ENCODE results near the gene SCAF11.

GRCh38 chr12:42885761-42886179 is 296.2 kb upstream of the PRICKLE1 start:
- PRO-cap: no peak
- RAMPAGE, long total RNA, 4 experiments: no peak in any of the 4 experiments

DNA sequence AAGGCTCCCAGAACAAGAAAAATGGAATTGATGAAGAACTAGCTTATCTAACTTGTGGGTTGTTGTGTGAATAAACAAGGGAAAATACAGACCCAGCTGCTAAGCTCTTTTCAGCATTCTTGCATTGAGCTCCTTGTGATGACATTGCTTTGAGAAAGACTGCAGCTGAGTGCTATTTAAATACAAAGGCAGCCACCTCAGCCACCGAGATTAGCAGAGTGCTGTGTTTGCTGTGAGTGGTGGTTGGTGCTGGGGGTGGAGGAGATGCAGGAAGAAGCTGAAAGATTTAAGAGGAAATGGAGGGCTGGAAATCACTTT is 396.0 kb upstream of the PRICKLE1 start:
- PRO-cap: no peak
- RAMPAGE, long total RNA, 4 experiments: no peak in any of the 4 experiments

GRCh38 chr12:43805339-43805591 is 852 bp downstream of the TWF1 start:
- PRO-cap: no peak
- RAMPAGE, long total RNA, 4 experiments: no peak in any of the 4 experiments

DNA sequence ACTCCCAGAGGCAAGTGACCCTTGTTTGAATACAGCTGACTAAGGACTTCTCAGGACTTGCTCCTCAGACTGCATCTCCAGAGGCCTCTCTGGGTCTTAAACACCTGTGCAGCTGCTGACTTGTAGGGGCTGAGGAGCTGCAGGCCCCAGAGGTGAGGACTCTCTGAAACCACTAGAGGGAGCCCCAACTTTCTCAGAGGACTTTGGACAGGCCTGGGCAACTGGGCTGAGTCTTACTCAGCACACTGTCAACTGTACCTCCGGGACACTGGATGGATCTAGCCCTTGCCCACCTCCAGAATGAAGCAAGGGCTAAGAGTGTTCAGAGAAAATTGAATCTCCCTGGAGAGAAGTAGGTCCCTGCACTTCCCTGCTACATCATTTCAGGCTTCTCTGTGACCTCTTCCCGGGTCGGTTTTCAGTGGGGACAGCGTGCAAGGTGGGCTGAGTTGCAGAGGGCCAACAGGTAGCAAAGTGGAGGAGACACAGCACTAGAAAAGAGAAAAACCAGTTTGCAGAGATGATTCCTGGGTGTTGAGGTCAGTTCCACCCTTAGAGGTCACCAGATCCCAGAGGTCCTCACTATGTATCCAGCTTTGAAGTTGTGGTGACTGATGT is 164.6 kb downstream of the TMEM117 start:
- PRO-cap: no peak
- RAMPAGE, long total RNA, 4 experiments: no peak in any of the 4 experiments

DNA sequence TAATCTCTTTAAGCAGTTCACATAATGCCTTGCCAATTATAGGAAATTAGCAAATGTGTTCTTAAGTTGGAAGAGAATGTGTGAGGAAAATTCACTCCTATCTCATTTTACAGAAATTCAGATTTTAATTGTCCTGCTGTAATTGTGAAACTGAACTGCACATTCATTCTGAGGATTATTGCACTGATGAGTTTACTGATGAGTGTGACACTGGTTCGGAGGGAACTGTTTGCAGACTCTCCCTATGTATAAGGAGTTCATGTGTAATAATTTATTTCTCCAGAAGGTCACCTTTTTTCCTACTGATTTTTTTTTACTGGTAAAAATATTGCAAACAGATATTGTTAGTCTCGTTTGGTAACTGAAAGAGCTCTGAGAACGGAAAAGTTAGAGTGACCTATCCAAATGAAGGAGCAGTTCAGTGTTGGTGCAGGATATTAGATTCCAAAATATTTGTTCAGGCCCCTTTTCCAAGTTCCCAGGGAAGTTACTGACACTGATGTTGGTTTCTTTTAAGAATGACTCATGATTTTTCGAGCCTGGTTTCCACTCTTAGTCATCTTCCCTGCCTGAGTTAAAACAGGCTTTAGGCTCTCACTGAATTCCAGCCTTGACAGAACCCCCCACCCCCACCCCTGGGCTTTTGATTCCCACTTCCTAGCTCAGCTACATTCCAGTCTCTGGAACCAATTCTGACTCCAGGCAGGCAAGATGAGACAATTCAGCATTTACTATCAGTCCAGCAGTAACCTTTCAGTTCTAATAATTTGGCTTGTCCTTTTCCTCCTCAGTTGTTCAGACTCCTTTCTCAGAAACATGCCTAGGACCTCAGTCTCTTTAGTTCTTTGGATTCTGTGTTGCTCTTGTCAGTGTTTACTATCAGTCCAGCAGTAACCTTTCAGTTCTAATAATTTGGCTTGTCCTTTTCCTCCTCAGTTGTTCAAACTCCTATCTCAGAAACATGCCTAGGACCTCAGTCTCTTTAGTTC is 18.5 kb downstream of the ANO6 start:
- PRO-cap: no peak
- RAMPAGE, long total RNA, 4 experiments: no peak in any of the 4 experiments

DNA sequence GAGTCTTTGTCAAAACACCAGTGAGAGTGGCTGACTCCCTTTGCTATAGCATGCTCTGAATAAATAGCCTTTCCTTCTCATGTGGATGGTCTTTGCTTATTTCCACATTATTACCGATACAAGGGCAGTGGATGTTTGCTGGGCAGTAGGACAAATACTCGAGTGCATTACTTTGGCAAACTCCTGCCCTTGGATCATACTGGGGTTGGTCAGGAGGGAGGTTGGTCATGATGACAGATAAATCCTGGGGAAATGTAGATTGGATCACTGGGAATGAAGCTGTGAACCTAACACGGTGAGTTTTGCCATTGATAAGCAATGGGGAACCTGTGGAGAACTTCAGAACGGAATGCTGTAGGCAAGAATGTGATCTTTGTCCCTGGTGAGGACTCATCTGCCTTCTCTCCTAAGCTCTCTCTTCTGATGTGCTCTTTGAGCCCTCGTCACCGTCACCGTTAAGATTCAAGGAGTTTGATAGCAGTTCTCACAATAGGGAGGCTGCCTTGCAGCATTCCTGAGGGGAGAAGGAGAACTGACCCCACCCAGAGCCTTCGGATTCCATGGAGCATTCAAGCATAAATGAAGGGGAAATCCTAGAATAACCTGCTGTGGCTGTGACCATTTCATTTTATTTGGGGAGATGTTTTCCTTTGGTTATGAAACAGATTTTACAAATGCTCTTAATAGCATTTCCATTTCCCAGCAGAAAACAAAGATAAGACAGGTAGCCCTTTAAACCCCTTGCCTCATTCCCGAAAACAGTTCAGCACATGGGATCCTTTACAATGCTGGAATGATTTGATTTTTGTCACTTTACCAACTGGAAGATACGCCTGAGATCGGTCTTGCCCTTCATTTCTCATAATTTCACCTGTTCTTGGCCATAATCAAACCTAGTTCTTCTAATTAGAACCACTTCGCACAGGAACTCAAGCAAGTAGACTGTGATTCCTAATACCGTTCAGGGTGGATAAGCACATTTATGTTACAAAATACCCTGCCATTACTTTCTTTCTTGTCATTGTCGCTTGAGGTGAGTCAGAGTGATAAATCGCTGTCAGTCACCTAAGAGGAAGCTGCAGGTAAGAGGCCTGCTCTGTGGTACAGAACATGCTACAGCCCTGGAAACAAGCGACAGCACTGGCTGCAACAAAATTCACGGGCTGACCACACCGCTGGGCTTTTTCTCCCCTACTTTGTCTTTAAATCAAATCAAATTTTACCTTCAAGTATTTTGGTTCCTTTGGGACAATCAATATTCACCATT is 217.8 kb downstream of the ANO6 start:
- PRO-cap: no peak
- RAMPAGE, long total RNA, 4 experiments: no peak in any of the 4 experiments

DNA sequence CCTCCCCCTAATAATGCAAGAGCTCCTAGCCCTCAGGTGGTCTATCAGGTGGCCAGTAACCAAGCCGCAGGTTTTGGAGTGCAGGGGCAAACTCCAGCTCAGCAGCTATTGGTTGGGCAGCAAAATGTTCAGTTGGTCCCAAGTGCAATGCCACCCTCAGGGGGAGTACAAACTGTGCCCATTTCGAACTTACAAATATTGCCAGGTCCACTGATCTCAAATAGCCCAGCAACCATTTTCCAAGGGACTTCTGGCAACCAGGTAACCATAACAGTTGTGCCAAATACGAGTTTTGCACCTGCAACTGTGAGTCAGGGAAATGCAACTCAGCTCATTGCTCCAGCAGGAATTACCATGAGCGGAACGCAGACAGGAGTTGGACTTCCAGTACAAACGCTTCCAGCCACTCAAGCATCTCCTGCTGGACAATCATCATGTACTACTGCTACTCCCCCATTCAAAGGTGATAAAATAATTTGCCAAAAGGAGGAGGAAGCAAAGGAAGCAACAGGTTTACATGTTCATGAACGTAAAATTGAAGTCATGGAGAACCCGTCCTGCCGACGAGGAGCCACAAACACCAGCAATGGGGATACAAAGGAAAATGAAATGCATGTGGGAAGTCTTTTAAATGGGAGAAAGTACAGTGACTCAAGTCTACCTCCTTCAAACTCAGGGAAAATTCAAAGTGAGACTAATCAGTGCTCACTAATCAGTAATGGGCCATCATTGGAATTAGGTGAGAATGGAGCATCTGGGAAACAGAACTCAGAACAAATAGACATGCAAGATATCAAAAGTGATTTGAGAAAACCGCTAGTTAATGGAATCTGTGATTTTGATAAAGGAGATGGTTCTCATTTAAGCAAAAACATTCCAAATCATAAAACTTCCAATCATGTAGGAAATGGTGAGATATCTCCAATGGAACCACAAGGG is 122.1 kb downstream of the ARID2 start:
- PRO-cap: no peak
- RAMPAGE, long total RNA, 4 experiments: no peak in any of the 4 experiments

DNA sequence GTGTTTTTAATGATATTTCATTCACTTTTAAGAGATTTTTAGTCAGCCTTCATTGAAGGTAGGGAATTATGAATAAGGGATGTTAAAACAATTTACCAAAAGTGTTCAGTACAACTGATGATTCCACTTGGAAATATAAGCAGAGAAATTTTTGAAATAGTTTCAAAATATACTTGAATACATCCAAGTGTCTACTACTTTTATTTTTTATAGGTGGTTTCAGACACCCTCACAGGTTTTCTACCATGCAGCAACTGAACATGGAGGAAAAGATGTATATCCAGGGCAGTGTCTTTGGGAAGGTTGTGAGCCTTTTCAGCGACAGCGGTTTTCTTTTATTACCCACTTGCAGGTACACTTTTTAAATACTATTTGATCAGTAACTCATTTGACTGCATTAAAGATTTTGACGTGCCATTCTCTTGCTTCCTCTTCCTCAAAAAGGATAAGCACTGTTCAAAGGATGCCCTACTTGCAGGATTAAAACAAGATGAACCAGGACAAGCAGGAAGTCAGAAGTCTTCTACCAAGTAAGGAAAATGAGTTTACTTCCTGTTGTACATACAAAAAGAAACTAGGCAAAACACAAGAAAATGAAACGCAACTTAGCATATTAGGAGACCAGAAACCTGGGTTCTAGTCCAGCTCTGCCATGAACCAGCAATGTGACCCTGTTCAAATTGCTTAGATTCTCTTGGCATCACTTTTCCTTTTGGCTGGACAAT is 98.6 kb downstream of the SCAF11 start:
- PRO-cap: no peak
- RAMPAGE, long total RNA, 4 experiments: no peak in any of the 4 experiments

GRCh38 chr12:45990169-45990775 is at the start of gene SCAF11:
Gene SCAF11 (minus strand): TSS chr12:45990574.
- PRO-cap: unidirectional peak, minus-strand start at chr12:45990594
- RAMPAGE, long total RNA, 4 experiments: start-site peak on the minus strand in 4 of 4 experiments, at chr12:45990493-45990615 at its widest, 1,002 to 4,661 reads per replicate

- PRO-cap: no peak
- RAMPAGE, long total RNA, 4 experiments: no peak in any of the 4 experiments
Measured at GRCh38 chr12:45991041-45991205, 549 bp upstream of the SCAF11 start.

GRCh38 chr12:46177871-46178301 is 91.0 kb downstream of the SLC38A1 start:
- PRO-cap: no peak
- RAMPAGE, long total RNA, 4 experiments: no peak in any of the 4 experiments

- PRO-cap: no peak
- RAMPAGE, long total RNA, 4 experiments: no peak in any of the 4 experiments
Measured at GRCh38 chr12:46194199-46195031, 74.4 kb downstream of the SLC38A1 start.

DNA sequence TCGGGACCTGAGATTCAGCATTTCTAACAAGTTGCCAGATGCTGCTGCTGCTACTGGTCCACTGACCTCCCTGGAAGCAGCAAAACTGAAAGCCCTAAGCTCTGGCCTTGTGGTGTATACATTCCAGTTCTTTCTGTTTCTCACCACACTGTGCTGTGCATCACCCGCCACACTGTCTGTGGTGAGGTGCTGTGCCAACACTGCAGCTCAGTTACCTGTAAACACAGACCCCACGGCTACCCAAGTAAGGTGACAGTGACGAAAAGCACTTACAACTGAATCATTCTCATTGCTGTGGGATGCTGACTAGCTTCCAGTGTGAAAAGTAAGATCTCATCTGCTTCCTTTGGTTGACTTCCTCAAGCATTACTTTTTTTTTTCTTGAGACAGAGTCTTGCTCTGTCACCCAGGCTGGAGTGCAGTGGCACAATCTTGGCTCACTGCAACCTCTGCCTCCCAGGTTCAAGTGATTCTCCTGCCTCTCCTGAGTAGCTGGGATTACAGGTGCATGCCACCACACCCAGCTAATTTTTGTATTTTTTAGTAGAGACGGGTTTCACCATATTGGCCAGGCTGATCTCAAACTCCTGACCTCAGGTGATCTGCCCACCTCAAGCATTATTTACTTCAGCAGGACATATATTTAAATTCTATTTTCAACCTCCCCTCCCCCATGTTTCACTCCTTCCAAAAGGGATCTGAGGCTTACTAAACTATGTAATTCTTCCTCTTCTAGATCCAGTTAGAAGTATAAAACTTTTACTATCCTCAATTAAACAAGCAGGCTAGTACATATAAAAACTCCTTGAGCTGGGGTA is 53.6 kb downstream of the SLC38A1 start:
- PRO-cap: no peak
- RAMPAGE, long total RNA, 4 experiments: no peak in any of the 4 experiments

DNA sequence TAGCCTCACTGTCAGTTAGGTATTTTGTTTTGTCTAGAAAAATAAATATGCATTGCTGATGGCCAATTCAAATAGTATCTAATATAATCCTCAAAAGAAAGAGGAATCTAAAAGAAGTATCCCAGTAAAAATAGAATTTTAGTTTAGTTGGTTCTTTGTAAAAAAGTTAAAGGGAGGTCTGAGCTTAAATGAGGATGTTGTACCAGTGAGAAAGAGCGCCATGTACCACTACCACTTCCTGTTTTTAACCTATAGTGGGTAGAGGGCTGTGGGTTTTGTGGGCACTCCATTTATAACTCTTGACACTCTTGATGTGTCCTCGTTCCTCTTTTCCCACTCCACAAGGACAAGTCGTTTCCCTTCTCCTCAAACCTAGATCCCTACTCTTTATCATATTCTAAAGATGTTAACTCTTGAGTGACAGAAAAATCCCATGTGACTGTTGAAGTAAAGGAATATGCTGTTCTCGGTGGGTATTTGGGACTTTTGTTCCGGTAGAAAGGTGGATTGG is 50.9 kb downstream of the SLC38A1 start:
- PRO-cap: no peak
- RAMPAGE, long total RNA, 4 experiments: no peak in any of the 4 experiments

- PRO-cap: no peak
- RAMPAGE, long total RNA, 4 experiments: no peak in any of the 4 experiments
Measured at GRCh38 chr12:46238409-46239132, 30.3 kb downstream of the SLC38A1 start.

DNA sequence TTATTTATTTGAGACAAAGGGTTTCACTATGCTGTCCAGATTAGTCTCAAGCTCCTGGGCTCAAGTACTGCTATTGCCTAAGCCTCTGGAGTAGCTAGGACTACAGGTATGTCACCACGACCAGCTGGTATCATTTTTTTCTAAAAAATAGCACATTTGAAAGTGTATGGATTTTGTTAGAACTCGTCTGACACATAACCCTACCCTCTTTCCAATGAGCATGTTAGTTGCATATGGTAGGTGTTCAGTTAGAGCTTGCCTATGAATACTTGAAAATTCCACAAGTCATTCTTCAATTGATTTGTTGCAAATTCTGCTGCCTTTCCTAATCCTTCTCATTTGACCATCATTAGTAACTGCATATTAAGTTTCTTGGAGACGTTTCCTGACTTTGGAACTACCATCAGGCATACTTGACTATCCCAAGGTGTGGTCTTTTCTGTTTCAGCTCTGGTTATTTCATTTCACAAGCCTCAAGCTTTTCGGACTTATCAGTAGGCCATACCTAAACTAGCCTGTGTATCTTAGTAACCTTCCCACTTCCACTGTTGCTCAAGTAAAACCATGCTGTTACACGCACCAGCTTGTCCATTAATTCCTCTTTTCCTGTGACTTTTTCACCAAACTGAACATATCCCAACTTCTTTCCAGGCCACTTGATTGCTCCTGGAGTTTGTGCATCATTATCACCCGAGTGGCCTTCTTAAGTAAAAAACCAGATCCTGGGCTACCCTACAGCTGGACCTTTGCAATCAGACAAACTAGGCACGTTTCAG is 15.3 kb downstream of the SLC38A2 start:
- PRO-cap: no peak
- RAMPAGE, long total RNA, 4 experiments: no peak in any of the 4 experiments

DNA sequence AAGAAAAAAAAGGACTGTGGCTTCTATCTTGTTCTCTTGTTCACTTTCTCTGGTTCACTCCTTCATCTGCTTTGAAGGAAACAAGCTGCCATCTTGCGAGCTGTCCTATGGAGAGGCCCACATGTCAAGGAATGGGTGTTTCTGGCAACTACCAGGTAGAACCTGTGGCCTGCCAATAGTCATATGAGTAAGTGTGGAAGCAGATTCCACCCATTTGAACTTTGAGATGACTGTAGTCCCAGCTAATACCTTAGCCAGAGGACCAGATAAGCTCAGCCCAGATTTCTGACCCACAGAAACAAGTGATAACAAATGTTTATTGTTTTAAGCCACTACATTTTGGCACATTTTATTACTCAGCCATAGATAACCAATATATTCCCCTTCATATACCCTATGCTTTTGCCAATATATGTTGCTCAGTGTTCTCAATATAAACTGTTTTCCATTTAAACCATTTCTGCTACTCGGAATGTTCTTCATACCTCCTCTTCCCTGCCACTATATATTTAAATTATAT is 4.0 kb upstream of the SLC38A2 start:
- PRO-cap: no peak
- RAMPAGE, long total RNA, 4 experiments: no peak in any of the 4 experiments

DNA sequence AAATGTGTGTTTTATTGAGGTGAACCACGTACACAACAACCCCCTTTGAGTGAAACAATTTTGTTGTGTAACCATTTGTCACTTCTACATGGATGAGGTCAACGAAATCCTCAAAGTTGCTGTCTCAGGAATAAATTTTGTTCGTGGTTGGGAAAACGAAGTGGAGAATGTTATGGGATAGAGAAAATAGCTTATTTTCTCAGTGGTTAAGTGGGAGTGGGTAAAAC is 10.0 kb upstream of the SLC38A2 start:
- PRO-cap: no peak
- RAMPAGE, long total RNA, 4 experiments: no peak in any of the 4 experiments

DNA sequence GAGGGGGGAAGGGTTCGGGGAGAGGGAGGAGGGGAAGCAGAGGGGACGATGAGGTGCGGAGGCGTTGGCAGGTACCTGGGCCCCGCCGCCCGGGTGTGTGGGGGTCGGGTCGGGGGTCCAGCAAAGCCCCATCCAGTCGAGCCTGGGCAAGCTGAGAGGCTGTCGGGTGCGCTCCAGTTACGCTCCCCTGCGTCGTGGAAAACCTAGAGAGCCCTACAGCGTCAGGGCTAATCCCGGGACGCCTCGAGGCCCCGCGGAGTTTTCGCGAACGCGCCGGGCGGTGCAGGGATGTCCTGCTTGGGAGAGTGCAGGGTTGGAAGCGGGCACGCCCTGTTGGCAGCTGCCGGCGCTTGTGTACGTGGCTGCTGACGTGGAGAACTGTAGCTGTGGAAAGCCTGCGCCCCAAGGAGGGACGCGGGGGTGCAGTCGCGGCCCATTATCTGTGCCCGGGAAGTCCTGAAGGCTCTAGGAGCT is 11.1 kb upstream of the SLC38A2 start:
- PRO-cap: bidirectional peak, plus-strand start at position 35 of the sequence, minus-strand start outside the sequence
- RAMPAGE, long total RNA, 4 experiments: start-site peak on the plus strand in 3 of 4 experiments, centred at positions 31 to 407 of the sequence, 27 to 212 reads per replicate; start-site peak on the minus strand in 1 of 4 experiments, centred at position 311 of the sequence, 16 reads per replicate

DNA sequence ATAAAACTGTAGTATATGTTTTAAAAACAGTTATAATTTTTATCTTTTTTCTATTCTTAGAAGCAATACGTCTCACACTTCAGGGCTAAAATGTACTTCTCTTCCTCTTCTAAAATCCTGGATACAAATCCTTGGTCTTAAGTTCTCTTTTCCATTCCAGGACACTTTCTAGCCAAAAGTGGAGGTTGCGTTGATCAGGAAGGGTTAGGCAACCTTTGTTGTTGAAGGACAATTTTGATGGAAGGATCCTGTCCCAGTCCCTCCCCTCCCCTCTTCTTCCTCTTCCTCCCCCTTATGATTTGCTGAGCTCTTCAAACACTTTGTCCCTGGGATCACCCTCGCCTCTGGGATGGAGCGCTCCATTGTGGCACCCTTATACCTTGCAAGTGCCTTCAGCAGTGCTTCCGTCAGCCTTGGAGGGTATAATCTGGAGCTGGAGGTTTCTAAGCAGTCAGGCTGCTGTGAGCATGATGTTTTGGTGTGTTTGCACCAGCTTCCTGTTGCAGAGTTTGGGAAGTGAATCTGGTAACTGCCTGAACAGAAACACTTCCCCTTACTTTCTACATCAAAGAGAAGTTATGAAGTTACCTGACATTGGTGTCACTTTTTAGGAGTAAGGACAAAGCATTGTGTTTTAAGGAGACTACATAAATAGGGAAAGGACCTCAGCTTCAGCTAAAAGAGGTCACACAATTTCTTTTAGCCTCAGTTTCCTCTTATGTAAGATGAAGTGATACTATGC is 87.5 kb upstream of the SLC38A2 start:
- PRO-cap: no peak
- RAMPAGE, long total RNA, 4 experiments: no peak in any of the 4 experiments